Hepatocyte (in vitro differentiated cells and primary cell): ENCODE results near the gene PHACTR3.

- RAMPAGE, long total RNA = no peak
- RRBS = 4% methylated on average over 32 of the region's 76 CpGs
These were observed 1.1 kb downstream of the PMEPA1 start for GRCh38 chr20:57708395-57709371.

DNA sequence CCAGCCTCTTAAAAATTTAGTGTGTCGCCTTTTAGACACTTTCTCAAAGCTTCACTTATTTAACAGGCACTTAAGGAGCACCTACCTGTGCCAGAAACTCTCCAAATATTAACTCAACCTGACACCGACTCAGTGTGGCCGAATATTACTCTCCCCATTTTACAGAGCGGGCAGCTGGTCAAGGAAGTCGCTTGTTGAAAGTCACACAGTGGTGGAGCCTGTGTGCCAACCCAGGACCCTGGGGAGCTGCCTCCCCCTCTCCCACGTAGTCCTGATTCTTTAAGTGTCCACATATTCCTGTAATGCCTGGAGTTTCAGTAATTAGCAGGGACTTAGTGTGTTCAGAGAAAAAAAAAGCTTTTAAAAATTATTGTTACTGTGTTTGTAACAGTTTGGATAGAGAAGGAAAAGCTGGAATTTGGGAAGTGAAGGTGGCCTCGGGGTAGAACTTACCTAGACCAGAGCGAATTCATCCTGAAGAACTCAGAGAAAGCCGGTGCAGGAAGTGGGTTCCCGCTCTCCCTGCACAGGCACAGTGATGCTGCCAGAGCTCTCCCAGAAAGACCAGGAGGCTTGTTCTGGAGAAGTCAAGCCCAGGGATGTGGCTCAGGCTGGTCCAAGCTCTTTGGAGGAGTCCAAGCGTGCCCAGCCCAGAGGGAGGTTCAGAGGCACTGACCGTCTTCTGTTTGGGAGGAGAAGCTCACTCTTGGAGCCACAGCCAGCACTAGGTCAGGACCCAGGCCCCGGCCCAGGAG lies 1.2 kb upstream of the PMEPA1 start:
- RAMPAGE, long total RNA = no peak
- RRBS = no CpG with 5 or more reads among the region's 13 CpGs

- RAMPAGE, long total RNA = no peak
- RRBS = no CpG with 5 or more reads among the region's 8 CpGs
These were observed 159.3 kb upstream of the C20orf85 start for GRCh38 chr20:57991401-57991874.

DNA sequence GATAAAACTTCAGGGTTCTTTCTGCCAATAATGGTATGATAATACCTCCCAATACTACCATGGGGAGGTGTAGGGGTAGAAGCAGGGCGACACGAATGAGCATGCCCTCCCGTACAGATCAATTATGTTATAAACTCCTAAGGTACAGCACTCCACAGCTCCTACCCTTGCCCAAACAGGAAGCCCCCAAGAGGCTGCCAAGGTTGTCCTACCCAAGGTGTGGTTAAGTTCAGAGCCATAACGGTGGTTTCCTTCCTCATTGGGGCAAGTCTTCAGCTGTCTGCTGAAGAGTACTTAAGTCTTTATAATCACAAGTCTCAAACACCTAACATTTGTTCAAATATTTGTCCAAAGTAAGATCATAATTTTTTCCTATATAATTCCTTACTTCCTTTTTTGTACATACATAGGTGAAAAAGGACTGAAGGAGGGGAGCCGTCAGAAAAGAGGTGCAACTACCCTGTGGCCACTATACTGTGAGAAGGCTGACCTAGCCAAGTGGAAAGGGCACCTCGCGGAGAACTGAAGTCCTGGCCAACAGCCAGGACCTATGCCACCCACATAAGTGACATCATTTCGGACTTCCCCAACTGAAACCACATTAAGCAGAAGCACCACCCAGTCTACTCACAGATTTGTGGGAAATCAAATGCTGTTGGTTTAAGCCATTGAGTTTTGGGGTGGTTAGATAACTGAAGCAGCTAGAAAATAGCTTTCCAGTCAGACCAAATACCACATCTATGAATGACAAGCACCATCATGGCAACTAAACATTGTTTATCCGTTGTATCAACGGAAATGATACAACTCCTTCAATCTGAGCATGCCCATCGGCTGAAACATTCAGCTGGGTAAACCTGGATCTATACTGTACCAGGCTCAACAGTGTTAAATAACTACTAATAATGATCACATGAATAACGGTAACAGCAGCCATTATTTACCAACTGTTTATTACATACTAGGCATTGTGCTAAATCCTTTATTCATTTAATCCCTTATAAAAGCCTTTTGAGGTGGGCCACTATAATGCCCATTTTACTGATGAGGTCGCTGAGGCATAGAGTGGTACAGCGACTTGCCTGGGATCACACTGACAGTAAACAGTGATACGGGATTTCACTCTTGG lies 2.8 kb upstream of the RAB22A start:
- RAMPAGE, long total RNA = no peak
- RRBS = no CpG with 5 or more reads among the region's 15 CpGs

- RAMPAGE, long total RNA = no peak
- RRBS = no CpG with 5 or more reads among the region's 11 CpGs
These were observed 23.6 kb upstream of the STX16 start for GRCh38 chr20:58627351-58627987.

DNA sequence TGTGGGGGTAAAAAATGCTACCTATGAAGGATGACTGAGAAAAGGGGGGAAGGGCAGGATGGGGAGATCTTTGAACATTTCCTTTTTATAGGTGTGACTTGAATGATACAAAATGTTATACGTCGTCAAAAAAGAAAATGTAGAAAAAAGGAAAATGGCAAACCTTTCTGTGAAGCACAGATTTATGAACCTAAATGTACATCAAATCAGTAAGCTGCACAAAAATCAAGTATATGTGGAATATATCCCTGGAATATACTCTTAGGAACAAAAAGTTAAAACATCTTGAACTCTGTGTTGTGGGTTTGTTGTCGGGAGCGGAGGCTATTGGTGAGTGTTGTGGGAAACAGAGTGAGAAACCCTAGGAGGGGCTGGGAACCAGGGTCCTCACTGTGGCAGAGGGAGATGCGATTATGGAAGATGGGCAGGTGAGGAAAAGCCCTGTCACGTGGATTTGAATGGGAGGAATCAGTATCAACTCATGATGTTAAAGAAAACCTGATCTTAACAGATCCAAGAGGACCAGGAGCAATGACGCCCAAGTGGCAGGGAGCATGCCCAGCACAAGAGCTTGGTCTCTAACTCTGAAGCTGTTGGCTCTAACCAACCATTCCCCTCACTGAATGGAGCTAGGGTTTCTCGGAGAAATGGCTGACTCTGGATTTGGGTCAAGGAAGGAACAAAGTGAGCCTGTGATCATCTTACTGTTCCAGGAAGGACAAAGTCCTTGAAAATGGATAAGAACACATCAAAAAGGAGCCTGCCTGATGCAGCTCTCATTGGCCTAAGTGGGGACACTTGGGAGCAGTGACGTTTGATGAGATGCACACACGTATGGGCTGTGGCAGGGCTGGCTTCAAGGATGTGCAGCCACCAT lies 7.0 kb upstream of the NPEPL1 start:
- RAMPAGE, long total RNA = no peak
- RRBS = no CpG with 5 or more reads among the region's 10 CpGs

DNA sequence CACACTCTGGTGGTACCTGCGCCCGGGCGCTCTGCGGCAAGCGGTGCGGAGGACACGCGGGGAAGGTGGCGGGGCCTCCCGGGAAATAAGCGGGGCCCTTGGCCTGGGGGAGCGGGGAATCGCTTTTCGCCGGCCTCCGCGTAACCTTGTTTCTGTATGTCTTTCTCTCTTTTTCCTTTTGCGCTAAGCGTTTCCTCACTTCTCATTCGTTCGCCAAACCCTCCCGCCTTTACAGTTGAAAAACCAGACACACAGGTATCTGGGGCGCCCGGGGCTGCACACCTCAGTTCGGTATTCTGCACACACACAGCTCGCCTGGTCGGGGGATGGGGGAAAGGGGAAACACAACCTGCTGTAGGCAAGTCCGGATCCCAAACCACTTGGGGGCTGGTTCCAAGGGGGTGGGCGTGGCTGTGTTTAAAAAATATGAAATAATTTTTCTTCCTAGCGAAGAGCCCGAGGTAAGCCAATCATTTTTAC lies 35.2 kb upstream of the GNAS start:
- RAMPAGE, long total RNA = no peak
- RRBS = 36% methylated on average over 17 of the region's 31 CpGs

DNA sequence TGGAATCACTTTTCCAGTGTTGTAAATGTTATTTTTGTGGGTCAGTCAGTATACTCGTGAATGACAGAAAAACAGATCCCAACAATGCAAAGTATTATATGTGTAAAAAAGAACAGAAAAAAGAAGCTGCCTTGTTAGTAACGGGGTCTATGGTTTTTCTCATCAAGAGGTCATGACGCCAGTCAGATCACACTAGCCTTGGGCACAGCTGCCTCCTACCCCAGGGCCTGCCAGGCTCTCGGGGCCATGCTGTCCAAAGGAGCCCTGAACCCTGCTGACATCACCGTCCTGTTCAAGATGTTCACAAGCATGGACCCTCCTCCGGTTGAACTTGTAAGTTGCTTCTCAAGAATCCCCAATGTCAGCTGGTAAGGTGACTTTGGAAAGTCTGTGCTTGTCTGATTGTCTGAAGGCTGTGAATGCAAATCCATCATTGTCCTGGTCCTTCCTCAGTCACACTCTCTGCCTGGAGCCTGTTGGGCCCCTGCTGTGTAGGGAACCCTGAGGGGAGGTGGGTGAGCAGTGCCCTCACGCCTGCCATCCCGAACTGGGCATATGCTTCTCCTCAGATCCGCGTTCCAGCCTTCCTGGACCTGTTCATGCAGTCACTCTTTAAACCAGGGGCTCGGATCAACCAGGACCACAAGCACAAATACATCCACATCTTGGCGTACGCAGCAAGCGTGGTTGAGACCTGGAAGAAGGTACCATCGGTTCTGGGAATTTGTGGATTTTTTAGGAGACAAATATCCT lies 9.9 kb downstream of the NELFCD start:
- RAMPAGE, long total RNA = no peak
- RRBS = no CpG with 5 or more reads among the region's 15 CpGs

- RAMPAGE, long total RNA = no peak
- RRBS = no CpG with 5 or more reads among the region's 6 CpGs
These were observed 1.6 kb downstream of the PRELID3B start for GRCh38 chr20:59040957-59041409.

- RAMPAGE, long total RNA = no peak
- RRBS = no CpG with 5 or more reads among the region's 11 CpGs
These were observed 21.2 kb upstream of the PRELID3B start for GRCh38 chr20:59063756-59064132.

DNA sequence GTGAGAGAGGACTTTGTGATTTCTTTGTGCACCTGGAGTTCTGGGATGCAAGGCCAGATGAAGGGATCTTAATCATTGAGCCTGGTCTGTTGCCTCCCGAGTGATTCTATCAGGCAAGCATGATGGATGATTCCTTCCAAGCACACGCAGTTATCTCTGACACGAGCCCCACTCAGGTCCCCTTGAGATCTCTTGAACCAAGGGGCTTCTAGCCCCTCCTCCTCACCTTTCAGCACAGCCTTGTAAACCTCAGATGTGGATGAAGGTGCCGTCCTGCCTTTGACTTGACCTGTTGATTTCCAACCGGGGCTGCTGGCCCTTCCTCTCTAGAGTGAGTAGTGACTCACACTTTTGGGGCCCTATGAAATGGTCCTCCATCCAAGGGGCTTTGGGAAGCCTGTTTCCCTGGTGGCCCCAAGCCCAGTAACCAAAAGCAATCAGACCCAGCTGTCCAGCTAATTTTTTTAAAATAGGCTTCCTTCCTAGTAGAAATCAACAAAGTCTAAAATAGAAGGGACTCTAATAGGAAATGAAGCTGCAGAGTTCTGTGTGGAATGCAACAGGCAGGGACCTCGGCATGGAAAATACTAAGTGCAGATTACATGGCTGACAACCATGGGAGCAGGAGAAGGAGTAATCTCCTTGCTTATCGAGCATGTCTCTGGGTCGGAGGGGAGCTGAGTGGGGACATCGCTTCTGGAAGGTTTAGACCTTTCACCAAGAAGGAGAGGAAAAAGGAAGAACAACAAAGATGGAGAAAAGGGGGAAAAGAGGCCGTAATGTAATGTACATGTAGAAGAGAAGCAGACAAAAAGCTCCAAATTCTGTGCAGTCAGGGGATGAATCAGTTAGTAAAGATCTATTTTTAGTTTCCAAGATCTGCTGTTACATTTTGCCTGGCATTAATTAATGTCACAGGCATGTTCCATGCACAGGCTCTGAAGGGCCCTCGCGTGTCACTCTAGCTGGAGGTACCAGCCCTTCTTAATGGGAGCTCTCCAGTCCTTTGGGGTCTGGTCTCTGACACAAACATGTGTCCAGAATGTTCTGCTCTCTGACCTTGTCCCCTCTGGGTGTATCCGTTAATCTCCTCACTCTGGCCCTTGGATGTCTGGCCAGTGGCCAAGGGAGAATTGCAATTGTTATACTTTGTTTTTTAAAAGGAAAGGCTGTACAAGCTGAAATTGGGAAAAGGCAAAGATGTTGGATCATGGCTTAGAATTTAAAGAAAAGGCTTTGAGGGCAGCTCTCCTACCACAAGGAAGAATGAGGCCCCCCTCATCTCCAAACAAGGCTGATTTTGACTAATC lies 16.8 kb upstream of the ZNF831 start:
- RAMPAGE, long total RNA = no peak
- RRBS = no CpG with 5 or more reads among the region's 13 CpGs

GRCh38 chr20:59165483-59165972 lies 1.9 kb downstream of the ZNF831 start:
- RAMPAGE, long total RNA = no peak
- RRBS = no CpG with 5 or more reads among the region's 3 CpGs

DNA sequence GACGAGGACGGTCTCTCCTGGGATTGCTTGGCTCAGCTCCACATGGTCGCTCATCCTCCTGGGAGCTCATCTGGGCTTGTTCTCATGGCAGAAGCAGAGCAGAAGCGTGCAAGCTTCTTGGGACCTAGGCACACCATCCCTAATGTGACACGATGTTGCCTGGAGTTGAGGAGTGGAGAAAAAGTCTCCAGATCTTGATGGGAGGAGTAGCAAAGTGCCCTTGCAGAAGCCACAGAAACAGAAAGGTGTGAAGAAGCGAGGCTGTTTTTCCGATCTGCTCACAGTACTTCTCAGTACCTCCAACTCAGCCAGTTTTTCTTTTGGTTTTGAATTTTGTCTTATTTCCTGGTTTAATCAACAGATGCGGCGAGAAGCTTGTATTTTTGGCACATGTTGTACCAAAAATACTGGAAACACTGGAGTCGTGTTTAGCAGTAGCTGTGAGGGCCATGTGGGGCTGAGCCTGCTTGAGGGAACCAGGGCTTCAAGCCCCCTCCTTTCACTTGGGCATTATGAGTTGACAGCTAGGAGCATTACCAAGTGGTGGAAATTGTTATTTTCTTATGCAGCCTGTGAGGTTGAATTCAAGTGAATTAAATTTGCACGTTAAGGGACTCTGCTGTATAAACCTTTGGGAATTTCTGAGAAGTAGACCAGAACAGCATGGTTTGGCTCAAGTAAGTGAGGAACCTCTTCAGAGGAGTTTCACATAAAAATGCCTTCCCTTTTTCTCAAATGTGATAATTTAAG lies 14.2 kb downstream of the ZNF831 start:
- RAMPAGE, long total RNA = no peak
- RRBS = no CpG with 5 or more reads among the region's 11 CpGs

DNA sequence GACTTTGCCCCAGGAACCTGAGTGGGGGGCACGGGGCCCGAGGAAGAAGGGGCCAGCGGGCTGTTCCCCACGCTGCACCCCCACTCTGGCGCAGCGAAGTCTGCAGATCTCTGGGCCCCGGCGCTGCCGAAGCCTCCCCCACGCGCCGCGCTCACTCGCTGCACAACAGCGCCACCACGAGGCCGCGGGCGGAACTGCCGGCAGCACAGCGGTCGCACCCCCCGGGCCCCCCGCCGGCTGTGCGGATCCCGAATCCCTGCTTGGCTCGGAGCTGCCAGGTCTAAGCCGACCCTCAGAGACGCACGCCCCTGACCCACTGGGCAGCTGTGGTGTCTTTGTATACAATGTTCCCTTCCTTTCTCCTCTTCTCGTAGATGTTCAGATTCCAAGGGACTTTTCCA lies 103.3 kb downstream of the EDN3 start:
- RAMPAGE, long total RNA = no peak
- RRBS = under 1% methylated on average over 13 of the region's 32 CpGs

- RAMPAGE, long total RNA = no peak
- RRBS = no CpG with 5 or more reads among the region's 15 CpGs
These were observed 78.0 kb upstream of the PHACTR3 start for GRCh38 chr20:59526274-59526827.

GRCh38 chr20:59603711-59604576 lies at the start of gene PHACTR3:
TSS of gene PHACTR3 (plus strand) at chr20:59604540.
- RAMPAGE, long total RNA = no peak
- RRBS = 5% methylated on average over 9 of the region's 40 CpGs

- RAMPAGE, long total RNA = no peak
- RRBS = 6% methylated on average over 14 of the region's 62 CpGs
These were observed 449 bp downstream of the PPP1R3D start for GRCh38 chr20:59939616-59940095.

GRCh38 chr20:59994449-59995295 lies 36.4 kb downstream of the CDH26 start:
- RAMPAGE, long total RNA = no peak
- RRBS = no CpG with 5 or more reads among the region's 11 CpGs

- RAMPAGE, long total RNA = no peak
- RRBS = no CpG with 5 or more reads among the region's 6 CpGs
These were observed 279.4 kb downstream of the CDH4 start for GRCh38 chr20:61531530-61531737.

GRCh38 chr20:61648576-61648904 lies 396.5 kb downstream of the CDH4 start:
- RAMPAGE, long total RNA = no peak
- RRBS = no CpG with 5 or more reads among the region's 6 CpGs